ENCODE results near the genes POLR2J3 and FAM185A.

GRCh38 chr7:101182647-101183015 lies 2.5 kb upstream of the NAT16 start:
- PRO-cap = bidirectional peak, plus-strand start at chr7:101182729, minus-strand start at chr7:101182426

DNA sequence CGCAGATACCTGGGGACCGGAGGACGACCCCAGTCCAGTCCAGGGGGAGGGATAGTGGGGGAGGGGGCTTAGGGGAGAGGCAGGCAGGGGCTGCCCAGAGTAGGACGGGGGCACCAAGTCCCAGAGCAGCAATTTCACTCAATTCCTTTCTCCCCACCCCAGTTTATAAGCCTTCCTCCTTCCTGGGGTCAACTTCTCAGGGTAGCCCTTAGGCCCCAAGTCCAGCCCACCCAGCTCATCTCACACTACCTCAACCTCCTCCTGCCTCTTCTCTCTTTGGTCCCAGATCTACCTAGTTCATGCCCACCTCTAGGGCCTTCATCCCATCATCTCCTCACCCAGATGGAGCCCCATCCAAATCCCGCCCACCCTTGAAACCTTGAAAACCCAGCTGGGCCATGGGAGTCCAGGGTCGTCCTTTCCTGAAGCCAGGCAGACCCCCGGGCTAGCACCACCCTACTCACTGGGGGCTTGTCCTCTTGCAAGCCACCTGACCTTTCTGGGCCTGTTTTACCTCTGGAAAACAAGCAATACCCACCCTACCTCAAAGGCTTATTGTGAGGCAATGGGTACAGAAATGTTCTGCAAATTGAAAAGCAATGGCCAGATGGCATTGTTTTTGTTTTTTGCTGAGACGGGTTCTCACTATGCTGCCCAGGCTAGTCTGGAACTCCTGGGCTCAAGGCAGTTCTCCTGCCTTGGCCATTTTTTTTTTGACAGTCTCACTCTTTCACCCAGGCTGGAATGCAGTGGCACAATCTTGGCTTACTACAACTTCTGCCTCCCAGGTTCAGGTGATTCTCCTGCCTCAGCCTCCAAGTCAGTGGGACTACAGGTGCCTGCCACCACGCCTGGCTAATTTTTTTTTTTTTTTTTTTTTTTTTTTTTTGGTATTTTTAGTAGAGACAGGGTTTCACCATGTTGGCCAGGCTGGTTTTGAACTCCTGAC lies 4.4 kb downstream of the CLDN15 start:
- PRO-cap = no peak

DNA sequence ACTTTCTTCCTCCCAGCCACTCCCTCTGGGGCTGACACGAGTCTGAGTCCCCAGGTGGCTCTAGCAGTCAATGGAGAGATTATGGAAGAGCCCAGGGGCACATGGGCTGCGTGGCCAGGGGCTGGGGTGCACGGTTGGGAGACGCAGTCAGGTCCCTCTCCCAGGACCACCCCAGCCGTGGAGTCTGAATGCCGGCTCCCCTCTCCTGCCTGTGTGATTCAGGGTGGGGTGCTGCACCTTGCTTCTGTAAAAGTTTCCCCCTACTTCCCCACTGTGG lies 1.9 kb downstream of the CLDN15 start:
- PRO-cap = no peak

DNA sequence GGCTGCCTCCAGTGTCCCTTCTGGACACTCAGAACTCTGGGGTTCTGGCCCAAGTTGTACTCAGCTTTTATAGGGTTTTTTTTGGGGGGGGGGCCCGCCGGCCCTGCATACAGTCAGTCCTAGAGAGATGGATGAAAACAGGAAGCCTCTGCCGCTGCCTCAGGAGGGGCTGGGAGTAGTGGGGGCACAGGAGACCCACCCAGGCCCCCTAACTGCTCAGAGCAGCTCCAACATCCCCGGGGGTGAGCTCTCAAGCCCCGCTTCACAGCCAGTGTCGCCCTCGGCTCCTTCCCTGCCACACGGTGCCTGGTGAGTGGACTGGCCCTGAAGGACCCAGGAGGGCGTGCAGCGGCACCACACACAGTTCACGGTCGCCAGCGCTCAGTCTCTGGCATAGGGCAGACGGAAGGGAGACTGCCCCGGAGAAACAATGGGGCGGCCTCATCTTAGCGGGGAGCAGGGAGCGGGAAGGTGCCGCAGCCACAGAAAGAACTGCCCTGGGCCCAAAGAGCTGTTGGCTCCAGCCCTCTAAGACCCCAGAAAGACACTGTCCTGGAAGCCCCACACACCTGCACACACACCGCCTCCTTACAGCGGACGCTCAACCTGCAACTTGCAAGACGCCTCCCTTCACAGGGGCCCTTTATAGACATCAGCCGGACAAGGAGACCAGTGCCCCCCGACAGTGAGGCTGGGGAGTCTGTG lies 1.3 kb downstream of the CLDN15 start:
- PRO-cap = no peak

DNA sequence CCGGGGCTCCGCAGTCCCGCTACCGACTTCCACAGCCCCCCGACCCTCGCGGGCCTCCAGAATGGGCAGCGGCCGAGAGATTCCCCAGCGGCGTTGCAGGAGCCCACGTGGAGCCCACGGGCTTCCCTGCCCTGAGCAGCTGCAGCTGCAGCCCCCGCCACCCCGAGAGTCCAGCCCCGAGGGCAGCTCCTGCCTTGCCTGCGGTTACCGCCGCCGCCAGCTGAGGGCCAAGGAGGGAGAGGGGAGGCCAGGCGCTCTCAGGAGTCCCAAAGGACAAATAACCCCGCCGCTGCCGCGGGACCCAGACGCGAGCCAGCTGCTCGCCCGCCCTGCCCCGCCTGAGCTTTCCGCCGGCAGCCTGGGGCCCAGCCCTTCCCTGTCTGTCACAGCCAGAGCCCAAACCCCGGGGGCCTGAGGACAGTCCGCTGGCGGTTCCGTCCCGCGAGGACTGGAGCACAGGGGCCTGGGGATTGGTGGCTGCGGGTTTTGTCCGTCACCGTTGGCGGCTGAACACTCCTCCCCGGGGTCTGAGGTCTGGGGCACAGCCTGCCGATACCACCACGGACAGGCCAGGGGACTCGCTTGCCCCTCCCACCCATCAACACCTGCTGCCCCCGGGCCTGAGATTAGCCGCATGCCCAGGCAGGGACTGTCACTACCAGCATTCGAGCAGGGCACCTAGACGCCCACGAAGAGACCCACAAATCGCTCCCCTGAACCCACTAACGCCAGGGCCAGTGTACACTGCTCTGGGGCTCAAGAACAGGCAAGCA lies 21.5 kb downstream of the IFT22 start:
- PRO-cap = no peak

- PRO-cap = no peak
These were observed 35.4 kb upstream of the MYL10 start for GRCh38 chr7:101664239-101665097.

- PRO-cap = no peak
These were observed 89.7 kb upstream of the MYL10 start for GRCh38 chr7:101718404-101719535.

GRCh38 chr7:101729196-101729886 lies 88.1 kb upstream of the CUX1 start:
- PRO-cap = no peak

GRCh38 chr7:101739289-101739488 lies 78.2 kb upstream of the CUX1 start:
- PRO-cap = unidirectional peak, plus-strand start at chr7:101739364

DNA sequence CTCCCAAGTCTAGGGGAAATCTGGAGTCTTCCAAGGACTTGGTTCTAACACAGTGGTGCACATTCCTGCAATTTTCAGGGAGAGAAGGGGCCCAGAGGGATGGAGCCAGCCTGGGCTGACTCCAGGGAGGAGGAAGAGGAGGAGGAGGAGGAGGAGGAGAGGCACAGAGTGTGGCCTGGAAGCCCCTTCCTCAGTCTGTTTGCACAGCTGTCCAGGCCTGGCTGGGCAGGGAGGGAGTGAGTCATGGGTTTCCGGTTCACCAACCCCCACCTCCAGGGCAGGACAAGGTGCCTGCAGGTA lies 77.7 kb upstream of the CUX1 start:
- PRO-cap = no peak

- PRO-cap = no peak
These were observed 73.3 kb upstream of the CUX1 start for GRCh38 chr7:101744076-101744555.

GRCh38 chr7:101869998-101871060 lies 52.9 kb downstream of the CUX1 start:
- PRO-cap = no peak

- PRO-cap = no peak
These were observed 57.9 kb downstream of the CUX1 start for GRCh38 chr7:101875310-101875758.

- PRO-cap = no peak
These were observed 118.3 kb downstream of the CUX1 start for GRCh38 chr7:101935787-101936115.

- PRO-cap = no peak
These were observed 227.6 kb downstream of the CUX1 start for GRCh38 chr7:102044940-102045553.

DNA sequence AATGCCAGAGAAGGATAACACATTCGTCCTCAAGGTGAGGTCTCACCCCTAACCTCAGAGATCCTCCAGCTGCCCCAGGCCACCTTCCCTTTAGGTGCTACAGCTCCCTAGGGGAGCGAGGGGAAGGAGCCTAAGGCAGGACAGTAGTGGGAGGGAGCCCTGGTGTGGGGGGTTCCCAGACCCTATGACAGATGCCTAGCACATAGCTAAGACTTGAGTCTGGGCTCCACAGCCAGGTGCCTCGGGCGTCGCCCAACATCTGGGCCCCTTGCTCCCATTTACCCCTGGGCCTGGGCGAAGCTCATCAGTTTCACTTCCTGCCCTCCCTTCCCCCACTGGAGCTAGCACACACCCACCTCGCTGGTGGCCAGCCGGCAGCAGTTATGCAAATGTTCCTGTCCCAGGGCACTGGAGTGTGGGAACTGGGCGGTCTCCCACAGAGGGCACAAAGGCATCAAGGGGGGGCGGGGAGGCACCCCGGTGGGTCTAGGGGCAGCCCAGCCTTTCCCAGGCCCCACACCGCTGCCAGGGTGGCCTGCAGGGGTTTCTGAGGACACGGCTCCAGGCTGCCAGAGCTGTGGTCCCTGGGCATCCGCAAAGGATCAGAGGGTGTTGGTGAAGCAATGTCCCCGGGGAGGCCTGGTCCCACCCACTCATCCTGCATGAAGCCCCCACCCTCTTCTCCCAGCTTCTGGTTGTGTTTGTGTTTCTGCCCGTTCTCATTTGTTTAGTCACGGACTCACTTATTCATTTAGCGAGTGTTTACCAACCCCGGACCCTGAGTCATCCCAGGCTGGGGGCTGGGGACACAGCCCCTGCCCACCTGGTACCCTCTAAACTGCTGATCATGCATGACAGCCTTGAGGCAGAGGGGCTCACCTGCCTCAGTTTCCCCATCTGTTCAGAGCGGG lies 20.4 kb downstream of the SH2B2 start:
- PRO-cap = no peak

GRCh38 chr7:102426207-102426999 lies 7.0 kb upstream of the ORAI2 start:
- PRO-cap = no peak

DNA sequence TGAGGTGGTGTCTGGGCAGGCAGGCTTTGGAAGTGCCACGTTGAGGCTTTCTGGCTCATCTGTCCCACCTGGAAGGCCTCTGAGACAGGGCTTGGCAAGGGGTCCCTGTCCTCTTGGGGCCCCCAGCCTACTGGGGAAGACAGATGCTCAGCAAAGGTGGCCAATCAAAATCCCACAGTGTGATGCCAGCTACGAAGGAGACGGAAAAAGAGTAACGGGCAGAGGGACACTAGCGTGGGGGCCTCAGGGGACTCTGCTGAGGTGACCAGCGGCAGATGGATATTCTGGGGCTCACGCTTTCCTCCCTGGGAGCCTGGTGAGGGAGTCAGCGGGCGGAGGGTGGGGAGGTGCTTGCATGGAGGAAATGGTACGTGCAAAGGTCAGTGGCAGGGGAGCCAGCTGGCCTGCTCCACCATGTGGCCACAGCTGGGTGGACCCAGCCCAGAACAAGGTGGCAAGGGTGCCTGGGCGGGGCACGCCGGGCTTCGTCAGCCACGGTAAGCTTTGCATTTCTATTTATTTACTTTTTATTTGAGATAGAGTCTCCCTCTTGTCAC lies 5.5 kb downstream of the LRWD1 start:
- PRO-cap = no peak

GRCh38 chr7:102572297-102572971 lies at the start of gene POLR2J3:
Gene POLR2J3 (minus strand): TSS chr7:102572583.
- PRO-cap = no peak

GRCh38 chr7:102748623-102749665 lies at the start of gene FAM185A:
Gene FAM185A (plus strand): TSS chr7:102748999.
- PRO-cap = bidirectional peak, plus-strand start at chr7:102748978, minus-strand start at chr7:102748697; unidirectional peak, plus-strand start at chr7:102749048